T-cell (primary cell): ENCODE results near the gene RAB11FIP5.

DNA sequence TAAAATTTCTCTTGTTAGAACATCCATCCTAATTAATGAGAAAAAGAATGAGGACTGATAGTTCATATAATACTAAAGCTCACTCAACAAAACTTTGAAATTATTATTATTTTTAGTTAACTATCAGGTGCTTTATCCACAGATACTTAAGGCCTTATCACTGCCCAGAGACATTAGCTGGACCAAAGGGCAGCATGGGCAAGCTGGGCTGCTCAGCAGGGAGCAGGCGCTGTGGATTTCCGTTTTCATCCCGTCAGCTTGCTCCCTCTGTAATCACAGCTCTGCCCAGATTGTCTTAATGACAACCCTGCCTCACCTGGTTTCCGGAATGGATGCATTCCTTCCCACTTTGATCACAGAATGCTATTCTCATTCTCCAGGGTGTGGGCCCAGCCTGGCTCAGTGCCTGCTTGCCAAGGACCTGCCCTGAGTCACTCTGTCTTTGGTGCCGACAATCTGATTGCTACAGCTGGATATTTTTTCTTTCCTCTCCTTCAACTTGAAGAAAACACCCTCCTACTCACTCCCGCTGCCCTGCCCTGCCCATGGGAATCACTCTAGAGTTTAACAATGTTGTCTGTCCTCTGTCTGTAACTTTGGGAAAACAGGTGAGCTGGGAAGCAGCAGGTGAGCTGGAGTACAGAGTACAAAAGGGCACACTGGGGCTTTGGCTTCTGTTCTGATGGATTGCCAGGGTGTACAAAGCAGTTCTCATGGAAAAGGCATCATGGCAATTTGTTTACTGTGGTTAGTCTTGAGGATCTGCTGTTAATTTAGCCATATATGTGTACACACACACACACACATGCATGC lies 27.1 kb upstream of the FAM136A start:
- PRO-cap, 7 experiments = no peak in any of the 7 experiments

GRCh38 chr2:70381745-70382281 lies 79.9 kb upstream of the FAM136A start:
- PRO-cap, 7 experiments = no peak in any of the 7 experiments

DNA sequence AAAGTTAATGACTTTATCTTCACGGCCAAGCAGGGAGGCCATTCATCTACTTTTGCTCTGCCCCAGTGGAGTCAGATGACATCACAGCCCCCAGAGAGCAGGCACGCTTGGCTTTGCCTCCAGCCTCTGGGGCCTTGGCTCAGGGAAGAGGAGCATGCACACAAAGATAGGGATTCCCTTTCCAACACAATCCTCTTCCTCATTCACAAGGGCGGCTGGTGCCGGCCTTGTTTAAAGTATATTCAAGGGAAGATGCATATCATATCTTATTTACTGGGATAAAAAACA lies 21.3 kb downstream of the TGFA start:
- PRO-cap, 7 experiments = no peak in any of the 7 experiments

- PRO-cap, 7 experiments = peak in 2 of 7 experiments; most common plus-strand start chr2:70554204 (in 2)
These were observed 524 bp upstream of the TGFA start for GRCh38 chr2:70554033-70554666.

- PRO-cap, 7 experiments = peak in 3 of 7 experiments; most common plus-strand start chr2:71067648 (in 3); most common minus-strand start chr2:71067351 (in 1)
These were observed 1.2 kb upstream of the NAGK start for GRCh38 chr2:71067171-71067784.

GRCh38 chr2:71073241-71074352 lies 5.1 kb downstream of the NAGK start:
- PRO-cap, 7 experiments = no peak in any of the 7 experiments

DNA sequence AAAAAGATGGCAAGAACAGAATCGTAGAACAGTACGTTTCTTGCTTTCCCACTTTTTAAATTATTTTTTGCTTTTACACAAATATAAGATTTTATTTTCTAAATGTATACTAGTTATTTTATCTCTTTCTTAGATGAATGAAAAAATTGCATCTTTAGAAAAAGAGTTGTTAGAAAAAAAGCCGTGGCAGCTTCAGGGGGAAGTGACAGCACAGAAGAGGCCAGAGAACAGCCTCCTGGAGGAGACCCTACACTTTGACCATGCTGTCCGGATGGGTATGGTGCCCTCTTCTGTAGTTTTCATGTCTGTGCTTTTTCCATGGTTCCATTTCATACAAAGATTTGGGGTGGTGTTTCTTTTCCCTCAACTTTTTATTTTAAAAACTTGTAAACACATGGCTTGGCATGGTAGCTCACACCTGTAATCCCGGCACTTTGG lies 7.9 kb downstream of the MPHOSPH10 start:
- PRO-cap, 7 experiments = no peak in any of the 7 experiments

- PRO-cap, 7 experiments = no peak in any of the 7 experiments
These were observed 26.8 kb downstream of the MPHOSPH10 start for GRCh38 chr2:71157131-71157720.

DNA sequence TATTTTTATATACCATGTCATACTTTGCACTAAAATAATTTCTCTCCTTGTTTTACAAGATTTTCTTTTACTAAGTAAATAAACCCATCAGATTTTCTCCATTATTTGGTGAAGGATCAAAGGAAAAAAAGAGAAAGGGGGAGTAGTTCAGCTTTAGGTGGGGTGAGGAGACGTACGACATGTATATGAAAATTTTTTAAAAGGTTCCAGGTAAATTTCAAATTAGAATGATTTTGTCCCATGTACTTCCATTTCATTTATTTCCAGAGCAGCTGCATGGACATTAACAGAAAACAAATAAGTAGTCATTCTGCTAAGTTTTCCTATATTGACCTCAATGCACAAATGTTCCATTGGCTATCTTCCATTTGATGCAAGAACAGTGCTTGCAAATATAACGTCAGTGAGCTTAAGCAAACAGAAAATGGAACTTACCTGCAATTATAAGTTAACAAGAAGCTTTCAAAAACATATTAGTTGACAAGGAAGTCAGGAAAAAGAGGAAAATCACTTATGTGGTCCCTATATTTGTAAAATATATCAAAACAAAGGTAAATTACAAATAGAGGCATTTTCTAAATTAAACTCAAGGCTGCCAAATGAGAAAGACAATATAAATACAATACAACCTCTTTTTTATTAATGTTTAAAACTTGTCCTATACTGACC lies 16.6 kb downstream of the PAIP2B start:
- PRO-cap, 7 experiments = no peak in any of the 7 experiments

DNA sequence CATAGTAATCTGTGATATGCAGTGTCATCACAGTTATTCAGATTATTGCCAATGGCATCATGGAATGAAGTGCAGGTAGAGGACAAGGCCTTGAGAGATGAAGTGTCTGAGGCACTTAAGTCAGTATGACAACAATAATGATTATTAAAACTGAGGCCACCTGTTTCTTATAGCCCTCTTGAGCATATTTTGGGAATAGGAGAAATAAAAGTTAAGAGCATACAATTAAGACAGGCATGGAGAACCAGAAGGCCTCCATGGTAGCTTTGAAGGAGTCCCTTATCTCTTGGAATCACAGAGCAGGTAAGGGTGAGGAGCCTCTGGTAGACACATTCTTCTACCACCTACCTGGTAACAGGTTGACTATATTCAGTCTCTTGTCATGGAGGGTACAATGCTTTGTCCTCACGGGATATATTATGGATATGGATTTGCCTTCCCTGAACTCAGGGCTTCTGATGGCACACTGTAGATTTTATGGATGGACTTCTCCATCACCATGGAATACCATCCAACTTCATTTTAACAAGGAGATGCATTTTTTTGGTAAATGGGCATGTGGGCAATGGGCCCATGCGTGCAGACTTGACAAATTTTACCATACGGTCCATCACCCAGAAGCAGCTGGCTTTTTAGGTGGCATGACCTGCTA lies 22.6 kb upstream of the DYSF start:
- PRO-cap, 7 experiments = no peak in any of the 7 experiments

DNA sequence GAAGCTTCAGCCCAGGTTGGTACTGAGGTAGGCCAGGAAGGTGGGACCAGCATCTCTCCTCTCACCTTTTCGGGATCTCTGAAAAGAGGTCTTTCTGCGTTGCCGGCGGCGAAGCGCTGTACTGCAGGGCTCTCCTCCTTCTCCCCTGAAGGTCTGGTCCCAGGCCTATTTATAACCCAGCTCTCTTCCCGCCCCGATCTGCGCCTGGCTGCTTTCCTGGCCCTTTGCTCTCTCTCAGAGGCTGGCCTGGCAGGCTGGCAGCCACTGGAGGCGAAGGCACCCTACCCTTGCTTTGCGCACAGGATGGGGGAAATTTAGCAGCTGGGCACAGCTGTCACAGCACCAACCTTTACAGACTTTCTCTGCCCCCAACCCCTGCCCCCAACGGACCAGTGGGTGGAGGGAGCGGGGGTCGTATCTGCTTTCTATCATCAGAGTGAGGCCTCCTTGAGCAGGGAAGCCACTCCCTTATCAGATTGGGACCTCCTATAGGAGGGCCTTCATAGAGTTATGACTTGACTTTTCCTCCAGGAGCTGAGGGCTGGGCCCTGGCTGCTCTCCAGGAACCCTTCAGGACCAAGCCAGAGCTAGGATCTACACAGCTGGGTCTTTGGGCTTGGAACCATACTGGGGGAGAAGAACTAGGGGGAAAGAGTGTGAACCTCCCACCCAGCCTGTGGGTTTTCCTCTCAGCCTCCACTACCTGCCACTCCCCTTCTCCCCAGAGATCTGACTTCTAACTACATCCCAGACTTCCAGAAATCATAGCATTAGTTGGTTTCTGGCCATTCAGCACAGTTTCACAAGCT lies 12.0 kb upstream of the DYSF start:
- PRO-cap, 7 experiments = no peak in any of the 7 experiments

- PRO-cap, 7 experiments = no peak in any of the 7 experiments
These were observed 8.5 kb downstream of the DYSF start for GRCh38 chr2:71474884-71475493.

DNA sequence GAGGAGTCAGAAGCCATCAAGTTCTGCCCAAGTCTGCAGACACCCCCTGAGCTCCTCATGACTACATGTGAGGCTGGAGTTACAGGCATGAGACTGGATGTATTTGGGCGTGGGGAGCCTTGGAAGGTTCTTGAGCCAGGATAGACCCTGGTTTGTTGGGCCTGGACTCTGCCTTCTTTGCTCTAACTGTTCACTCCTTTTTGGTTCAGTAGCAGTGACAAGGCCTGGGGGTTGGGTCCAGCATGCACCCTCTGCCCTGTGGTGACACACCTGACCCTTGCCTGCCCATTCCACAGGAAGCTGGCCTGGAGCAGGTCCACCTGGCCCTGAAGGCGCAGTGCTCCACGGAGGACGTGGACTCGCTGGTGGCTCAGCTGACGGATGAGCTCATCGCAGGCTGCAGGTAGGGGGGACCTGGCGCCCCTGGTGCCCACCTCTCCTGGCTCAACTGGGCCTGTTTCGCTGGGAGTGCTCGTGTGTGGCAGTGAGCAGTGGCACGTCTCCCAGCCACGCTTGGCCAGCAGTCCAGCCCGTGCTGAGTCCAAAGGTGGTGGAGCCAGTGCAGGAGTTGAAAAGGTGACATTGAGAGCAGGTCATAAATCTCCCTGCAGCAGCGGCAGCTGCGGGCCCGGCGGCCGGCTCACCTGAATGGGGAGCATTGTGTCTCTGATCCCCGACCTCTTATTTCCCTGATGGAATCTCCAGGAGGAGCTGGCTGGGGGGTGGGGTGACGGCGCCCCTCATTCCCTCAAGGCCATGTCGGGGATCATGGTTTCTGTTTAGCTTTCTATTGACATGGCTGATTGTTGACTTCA lies 89.4 kb downstream of the DYSF start:
- PRO-cap, 7 experiments = no peak in any of the 7 experiments

DNA sequence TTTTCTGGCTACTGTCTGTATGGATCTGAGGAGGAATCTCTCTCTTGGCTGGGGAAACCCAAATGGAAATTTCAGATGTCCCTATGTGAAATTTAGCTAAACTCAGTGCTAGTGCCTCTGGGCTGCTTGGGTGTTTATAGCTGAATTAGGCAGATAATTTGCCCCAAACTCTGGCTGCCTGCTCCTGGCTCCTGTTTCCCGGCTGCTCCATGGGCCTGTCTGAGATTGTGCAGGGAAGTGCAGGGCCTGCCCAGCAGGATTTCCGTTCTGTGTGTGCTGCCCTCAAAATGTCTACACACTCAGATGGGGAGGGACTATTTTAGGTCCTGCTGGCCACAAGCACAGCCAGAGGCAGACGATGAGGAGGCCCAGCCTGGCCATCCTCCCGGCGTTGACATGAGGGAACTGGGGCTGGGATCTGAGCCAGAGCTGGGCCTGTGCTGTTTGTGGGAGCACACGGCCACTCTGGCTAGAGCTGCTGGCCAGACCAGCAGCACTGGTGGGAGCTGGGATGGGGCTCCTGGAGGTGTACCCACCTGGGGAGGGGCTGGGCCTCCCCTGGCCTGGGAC lies 148.4 kb downstream of the DYSF start:
- PRO-cap, 7 experiments = no peak in any of the 7 experiments

DNA sequence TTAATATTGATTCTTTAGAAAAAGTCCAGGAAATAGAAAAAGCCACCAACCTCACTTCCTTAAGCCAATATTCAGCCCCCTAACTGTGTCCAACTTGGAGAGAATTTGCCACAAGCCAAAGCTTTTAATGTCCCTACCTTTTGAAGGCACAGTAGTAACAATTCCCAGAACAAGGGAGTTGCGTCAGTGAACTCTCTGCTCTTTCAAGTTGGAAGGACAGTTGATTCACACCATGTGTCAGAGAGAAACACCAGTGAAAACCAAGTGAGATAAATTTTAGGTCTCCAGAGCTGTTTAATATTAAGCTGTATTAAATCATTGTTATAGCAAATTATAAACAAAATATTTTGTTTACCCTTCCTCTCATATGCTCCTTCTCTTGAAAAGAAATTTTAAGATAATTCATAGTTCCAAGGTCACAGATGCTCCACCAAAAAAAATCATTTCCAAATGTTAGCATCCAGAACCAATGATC lies 66.0 kb downstream of the EXOC6B start:
- PRO-cap, 7 experiments = no peak in any of the 7 experiments

DNA sequence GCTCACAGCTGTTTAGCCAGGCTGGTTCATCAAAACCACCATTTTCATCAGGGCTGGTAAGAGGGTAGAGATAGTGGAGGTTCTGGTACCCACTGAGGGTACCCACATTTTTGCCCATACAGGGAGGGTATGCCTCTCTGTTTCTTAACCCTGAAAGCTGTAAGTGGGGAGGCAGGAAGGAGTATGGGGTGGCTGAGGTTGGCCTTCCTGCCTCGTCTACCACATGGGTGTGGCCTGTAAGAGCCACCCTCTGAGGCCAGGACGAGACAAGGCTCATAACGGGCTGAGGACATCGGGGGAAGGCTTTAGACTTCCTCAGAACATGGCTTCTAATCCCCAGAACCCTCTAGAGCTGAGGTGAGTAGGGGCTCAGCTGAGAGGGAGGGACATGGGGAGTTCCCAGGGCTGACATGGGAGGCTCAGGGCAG lies 36.5 kb downstream of the EMX1 start:
- PRO-cap, 7 experiments = peak in 6 of 7 experiments; most common plus-strand start position 276 of the sequence (in 6); most common minus-strand start position 159 of the sequence (in 1)

DNA sequence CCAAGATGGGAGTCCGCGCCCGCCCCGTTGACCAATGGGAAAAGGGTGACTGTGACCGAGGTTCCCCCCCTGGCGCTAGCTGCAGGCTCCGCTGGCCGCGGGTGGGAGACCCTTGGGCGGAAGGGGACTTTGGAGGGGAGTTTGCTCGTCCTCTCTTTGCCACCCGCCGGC lies 219 bp downstream of the SFXN5 start:
- PRO-cap, 7 experiments = peak in 2 of 7 experiments; most common plus-strand start position 52 of the sequence (in 1)

DNA sequence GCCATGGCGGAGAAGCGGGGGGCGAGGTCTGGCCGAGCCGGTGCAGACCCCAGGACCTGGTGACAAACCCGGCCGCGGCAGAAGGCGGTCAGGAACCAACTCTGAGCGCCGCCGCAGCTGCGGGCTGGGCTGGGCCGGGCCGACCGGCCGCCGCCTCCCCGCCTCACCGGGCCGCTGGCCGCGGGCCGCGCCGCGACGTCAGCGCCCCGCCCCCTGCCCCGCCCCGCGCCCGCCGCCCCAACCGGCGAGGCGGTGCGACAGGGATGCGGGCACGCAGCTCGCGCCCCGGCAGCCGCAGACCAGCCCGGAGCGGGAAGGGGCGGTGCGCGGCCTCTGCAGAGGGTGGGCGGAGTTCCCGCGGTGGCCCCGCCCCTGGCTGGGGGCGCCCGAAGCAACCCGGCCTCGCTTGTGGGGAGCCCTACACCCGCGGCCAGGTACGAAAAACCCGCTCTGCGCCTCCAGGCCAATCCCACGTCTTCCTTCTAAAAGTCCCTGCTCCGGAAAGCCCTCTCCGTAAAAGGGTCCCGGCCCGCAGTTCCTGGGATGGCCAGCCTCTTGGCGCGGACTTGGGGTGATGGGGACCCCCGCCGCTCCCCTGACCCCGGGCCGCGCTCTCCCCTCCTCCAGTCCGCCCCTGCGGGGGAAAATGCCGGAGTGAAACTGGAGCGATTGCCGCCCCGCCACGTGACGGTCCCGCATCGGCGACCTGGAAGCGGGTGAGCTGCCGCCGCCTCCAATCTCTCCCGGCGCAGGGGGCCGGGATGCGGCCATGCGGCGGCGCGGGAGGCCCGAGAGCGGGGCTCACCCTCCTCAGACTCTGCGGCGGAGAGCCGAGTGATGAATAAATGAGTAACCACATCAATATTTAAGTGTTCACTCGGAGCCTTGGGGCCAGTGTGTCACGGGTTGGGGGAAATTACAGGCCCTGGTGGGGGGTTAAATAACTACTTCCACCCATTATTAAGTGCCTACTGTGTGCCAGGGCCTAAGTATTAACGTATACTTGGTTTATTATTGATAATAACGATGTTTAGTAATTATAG lies at the start of gene RAB11FIP5:
Gene RAB11FIP5 (minus strand): TSS at position 176 of the 1,043 bp plus-strand sequence.
- PRO-cap, 7 experiments = peak in 5 of 7 experiments; most common plus-strand start position 240 of the sequence (in 4); most common minus-strand start position 176 of the sequence (in 4)

- PRO-cap, 7 experiments = peak in 6 of 7 experiments; most common plus-strand start chr2:73175825 (in 3); most common minus-strand start chr2:73175734 (in 6)
These were observed 26.8 kb upstream of the NOTO start for GRCh38 chr2:73175519-73176073.

GRCh38 chr2:73268555-73269316 lies 15.5 kb downstream of the FBXO41 start:
- PRO-cap, 7 experiments = no peak in any of the 7 experiments